Karpas-422 (cell line): ENCODE measurements around a stretch of chr1.

- PRO-cap = no peak
- RAMPAGE, long total RNA = no peak
Observed at GRCh38 chr1:6472079-6472794, 6.3 kb upstream of the TNFRSF25 start.

- PRO-cap = no peak
- RAMPAGE, long total RNA = no peak
Observed at GRCh38 chr1:6493072-6493597, 1.7 kb upstream of the PLEKHG5 start.

DNA sequence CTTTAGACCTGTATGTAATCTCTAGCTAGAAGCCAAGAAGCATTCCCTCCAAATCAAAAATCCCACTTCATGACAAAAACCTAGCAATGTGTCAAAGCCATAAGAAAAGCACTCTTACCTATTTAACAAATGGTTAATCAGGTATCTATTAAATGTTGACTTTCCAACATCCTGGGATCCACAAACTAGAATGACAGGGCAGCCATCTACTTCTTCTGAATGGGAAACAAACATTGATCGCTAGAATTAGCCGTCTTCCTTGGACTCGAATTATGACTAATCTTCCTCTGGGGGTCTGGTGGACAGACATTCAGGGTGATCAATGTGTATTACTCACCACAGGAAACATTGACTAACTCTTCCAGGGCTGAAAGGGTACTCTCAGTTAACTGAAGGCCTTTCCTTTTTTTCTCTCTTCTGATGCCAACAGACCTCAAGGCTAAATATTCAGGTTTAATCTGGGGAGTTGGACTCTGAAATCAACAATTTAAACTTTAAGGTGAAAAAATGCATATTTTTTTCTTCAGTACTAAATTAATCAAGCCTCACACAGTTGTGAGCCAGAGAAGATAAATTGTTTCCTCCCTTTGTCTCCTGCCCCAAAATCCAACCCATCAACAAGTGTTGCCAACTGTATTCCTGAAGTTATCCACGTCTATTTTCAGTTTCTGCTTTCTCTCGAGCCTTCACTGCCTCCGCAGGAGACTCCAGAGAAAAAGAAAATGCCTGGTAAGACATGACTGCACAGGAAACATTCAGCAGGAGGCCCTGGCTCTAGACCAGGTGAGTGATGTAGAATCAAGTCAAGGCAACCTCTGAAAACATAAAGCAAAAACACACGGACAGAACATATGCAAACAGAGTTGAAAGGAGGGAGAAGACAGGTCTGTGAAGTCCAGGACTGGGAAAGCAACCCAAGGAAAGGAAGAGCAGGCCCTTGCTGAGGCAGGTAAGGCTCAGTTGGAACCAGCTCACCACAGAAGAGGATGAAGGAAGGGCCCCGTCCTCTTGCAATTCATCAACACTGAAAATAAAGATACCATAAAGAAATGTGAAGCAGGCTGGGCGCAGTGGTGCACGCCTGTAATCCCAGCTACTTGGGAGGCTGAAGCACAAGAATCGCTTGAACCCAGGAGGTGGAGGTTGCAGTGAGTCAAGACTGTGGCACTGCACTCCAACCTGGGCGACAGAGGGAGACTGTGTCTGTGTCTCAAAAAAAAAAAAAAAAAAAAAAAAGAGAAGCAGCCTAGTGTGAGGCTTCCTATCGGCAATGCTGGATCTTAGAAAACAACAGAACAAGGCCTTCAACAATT is 9.1 kb downstream of the NOL9 start:
- PRO-cap = no peak
- RAMPAGE, long total RNA = no peak

DNA sequence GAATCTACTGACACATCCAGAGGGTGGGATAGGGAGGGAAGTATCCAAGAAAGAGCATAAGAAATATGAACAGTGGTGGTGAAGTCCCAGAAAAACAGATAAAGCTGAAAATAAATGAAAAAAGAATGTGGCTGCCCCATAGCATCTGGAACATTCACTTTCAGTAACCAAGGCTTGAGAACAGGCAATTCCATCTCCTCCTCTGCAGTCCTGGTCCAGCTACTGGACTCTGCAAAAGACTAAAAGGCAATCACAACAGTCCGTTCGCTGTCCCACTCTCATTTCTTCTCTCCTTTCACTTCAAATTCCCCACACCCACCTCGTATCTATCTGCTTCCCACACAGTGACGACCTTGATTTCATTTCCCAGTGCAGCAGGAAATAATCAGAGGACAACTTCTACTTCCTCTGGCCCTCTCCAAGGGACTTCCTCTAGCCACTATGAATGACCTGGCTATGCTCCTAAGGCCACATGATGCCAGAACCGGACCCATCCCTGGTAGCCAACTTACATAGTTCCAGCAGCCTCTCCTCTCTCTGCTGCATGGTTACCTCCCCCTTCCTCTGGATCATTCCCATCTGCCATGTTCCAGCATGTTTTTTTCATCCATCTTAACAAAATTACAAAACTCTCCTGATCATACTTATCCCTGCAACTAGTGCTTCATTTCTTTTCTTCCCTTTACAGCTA is 8.0 kb downstream of the NOL9 start:
- PRO-cap = no peak
- RAMPAGE, long total RNA = no peak

- PRO-cap = no peak
- RAMPAGE, long total RNA = no peak
Observed at GRCh38 chr1:6784039-6785198, 835 bp upstream of the CAMTA1 start.

- PRO-cap = no peak
- RAMPAGE, long total RNA = no peak
Observed at GRCh38 chr1:6866144-6866526, 80.9 kb downstream of the CAMTA1 start.

DNA sequence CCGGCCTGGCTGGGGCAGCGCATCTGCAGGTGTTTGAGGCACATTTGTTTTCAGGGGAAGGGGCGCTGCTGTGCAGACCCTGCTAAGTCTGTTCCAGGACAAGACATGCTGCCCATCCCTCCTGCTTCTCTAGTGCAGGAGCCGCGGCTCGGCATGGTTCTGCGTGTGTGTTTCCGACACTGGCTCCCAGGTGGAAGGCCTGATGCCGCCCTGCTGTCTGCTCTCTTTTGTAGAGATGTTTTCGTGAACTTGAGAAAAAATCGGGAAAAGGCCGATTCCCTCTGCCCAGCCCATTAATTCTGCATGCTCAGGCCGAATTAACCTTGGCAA is 316.1 kb upstream of the VAMP3 start:
- PRO-cap = no peak
- RAMPAGE, long total RNA = no peak

DNA sequence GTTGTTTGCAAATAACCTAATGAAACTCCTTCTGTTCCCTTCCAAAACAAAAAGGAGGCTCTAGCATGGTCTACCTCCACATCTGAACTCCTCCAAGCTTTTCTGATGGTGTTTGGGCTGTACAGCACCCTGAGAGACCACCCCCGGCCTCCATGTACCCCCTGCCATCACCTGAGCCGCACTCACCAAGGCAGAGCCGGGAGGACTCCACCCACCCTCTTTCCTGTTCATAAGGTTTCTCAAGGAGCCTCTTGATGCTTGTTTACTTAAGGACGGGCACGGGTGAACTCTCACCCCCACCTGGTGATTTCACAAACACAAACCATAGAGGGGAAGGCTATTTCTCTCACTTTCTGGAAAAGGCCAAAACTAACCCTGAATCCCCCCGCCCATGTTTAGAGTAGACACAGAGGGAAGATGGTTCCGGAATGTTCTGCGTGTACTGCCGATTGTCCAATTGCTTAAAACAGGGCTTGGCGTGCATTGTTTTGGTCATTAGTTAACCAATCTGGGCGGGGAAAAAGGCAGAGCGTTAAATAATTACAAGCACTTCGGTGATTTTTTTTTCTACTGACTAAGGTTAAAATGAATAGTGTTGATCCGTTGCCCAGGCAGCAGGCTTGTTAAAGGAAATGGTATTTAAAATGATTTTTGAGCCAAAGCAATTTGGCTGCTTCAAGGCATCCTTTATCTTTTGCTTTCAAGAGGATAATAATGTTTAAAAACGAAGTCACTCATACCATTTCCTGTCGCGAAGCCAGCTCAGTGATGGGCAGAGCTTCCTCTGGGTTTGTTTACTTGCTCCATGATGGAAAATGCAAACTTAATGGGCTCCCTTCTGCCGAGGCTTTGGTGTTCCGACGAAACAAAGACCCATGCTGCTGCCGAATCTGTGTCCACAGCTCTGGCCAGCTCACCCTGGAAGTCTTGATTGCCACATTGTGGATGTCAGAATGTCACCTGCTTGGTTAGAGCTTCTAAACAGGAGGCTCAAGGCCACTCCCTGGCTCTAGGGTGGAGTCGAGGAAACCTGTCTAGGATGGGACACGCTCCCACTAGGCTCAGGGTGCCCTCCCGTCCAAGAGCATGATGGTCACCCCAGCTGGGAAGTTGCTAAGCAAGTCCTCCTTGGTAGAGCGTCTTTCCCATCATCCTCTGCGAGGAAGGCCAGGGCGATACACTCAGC is 279.7 kb upstream of the VAMP3 start:
- PRO-cap = no peak
- RAMPAGE, long total RNA = no peak

GRCh38 chr1:7572771-7573183 is 198.3 kb upstream of the VAMP3 start:
- PRO-cap = no peak
- RAMPAGE, long total RNA = no peak

DNA sequence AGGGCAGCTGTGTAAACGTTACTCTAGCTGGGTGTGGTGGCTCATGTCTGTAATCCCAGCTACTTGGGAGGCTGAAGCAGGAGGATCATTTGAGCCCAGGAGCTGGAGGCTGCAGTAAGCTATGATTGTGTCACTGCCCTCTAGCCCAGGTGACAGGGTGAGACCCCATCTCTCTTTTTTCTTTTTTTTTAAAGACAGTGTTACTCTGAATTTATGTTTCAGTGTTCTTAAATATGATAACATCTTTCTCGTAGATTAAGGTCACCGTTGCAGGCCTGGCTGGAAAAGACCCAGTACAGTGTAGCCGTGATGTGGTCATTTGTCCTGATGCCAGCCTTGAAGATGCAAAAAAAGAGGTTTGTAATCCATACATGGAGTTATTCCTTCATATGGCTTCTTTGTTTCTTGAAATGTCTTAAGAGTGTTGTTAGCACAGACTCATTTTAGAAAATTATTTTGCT is 3.6 kb downstream of the PARK7 start:
- PRO-cap = no peak
- RAMPAGE, long total RNA = no peak

- PRO-cap = no peak
- RAMPAGE, long total RNA = no peak
Observed at GRCh38 chr1:8014938-8015557, 11.1 kb downstream of the ERRFI1 start.

DNA sequence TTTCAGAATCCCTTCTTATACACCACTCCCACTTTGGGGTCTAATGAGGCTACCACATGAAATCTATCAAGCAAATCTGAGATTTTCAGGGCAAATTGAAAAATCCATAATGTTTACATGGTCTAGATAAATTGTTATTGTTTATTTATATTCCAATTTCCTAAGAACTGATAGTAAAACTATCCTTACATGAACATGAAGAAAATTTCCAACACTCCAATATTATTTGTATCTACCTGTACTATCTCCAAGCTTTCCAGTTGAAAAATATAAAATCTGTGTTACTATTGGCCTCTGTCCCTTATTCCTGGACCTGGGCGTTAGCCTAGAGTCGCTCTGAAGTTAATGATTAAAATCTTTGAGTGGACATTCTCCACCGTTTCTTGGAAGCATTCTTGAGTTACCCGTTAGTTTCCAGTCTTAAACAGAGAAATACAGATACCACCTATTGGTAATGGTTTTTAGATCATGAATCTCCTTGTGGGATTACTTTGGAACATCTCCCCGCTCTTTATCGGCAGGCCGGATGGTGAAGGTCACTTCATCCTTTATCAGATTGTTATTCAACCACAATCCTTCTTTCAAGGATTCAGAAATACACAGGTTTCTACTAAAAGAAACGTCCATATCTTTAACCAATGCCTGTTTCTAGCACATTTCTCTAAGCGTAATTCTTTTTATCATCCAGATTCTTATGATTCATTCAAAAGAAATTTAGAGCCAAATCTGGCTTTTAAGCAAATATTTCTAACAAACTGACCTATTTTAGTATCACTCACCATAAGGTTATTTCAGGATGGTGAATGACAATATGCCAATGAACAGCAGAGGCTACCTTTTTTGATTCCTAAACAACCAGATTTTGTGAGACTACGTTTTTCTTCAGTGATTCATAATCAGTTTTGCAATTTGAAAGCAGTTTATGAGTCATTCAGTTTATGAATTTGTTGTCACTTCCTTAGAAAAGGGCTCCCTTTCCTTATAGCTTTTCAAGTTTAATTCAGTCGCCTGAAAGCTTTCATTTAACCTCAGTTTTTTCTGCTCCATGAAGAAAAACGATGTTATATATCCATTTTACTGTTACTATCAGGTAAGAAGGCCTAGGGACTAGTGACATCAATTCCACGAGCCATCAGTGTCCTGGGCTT is 70.2 kb upstream of the ERRFI1 start:
- PRO-cap = no peak
- RAMPAGE, long total RNA = no peak

GRCh38 chr1:8133671-8134593 is 107.8 kb upstream of the ERRFI1 start:
- PRO-cap = no peak
- RAMPAGE, long total RNA = no peak

DNA sequence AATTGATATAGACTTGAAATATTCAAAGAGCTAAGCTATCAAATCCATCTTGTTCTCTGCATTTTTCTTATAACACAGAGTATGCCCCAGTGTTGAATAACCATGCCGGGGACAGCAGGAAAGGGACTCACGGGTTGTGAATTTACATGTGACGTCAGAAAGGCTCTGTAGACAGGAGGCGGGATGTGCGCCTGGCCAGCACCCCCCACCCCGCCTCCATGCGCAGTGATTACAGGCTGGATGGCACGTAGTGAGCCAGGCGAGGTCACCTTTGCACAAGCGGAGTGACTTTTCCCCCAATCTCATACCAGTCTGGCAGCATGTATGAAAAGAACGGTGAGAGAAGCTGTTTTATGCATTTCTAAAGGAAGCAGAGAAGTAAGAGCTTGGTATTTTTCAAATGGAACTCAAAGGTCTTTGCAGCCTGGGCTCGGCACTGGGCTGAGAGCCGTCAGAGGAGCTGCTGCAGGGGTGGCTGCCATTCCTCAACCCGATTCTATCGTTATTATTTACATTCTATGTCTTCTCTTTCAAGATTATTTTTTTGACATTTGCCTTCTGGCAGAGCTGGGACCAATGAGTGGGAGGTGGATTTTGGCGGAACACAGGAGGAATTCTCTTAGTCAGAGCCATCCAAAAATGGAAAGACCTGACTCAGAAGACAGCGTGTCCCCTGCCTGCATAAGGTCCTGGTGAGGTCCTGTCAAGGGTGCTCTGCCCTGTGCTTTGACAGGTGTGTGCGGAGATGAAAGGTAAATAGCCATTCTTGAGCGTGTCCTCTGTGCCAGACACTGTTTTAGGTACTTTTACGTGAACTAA is 115.6 kb upstream of the SLC45A1 start:
- PRO-cap = no peak
- RAMPAGE, long total RNA = no peak

DNA sequence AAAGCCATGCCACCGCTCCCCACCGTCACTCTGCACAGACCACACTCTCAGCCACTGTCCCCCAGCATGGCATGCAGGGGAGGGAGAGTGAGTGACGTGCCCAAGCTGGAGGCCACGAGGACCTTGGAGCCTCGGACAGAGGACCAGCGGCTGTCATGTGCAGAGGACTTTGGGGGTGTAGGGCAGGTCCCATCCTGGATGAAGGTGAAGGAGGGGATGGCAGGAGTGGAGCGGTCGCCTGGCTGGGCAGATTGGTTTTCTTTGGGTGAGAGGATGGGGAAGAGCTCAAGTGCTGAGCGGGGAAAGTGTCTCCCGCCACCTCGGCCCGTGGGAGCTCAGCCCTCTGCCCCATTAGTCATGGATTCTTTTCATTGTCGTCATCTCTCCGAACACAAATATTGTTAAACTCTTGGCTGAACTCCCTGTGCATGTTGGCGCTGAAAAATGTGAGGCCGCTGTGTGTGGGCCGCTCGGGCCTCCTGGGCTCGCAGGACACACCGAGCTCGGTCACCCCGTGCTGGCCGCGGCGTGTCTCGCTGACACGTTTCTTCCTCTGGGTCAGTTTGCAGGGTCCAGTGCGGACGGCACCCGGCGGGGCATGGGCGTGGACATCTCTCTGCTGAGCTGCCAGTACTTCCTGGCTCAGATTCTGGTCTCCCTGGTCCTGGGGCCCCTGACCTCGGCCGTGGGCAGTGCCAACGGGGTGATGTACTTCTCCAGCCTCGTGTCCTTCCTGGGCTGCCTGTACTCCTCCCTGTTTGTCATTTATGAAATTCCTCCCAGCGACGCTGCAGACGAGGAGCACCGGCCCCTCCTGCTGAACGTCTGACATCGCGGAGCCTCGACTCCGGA is 25.5 kb downstream of the SLC45A1 start:
- PRO-cap = no peak
- RAMPAGE, long total RNA = no peak

DNA sequence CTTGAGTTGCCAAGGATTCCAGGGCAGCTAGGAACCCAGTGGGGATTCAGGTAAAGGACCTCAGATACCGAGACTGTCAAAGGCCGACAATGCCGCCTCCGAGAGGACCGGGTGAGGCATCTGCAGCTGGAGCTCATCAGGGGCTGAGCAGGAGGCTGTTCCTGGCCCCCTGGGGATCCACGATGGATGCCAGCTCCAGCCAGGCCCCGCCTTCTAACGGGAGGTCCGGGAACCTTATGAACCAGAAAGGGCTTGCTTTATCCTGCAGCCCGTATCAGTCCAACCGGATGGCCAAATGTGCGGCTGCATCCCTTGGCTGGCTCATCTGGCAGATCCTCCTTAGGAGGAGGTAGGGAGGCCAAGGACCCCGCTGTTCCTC is 32.0 kb downstream of the SLC45A1 start:
- PRO-cap = no peak
- RAMPAGE, long total RNA = no peak

DNA sequence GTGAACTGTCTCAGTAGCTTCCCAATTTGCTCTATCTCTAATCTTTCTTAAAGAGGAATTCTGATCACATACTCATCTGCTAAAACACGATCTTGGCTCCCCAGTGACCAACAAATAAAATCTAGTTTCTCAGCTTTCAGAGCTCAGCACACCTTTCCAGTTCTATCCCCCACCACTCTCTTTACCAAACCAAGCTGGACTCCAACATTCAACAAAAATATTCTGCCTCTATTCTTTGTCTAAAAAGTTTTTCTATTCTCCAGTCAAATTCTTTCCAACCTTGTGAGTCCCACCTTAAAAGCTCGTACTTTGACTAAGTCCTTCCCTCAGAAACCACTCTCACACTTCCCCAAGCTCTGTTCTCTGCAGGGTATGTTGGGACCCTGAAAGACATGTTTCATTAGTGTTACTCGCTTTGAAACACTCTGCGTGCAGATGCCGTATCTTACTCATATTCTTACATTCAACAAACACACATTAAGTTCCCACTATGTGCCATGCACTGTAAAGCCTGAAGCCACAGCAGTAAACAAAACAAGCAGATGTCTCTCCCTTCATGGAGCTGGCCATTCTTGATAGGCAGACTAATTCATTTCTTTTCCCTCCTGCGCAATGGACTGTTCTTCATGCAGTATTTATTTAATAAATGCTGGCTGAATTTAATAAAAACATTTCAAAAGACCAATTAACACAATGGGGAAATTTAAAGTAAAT is 229.7 kb downstream of the RERE start:
- PRO-cap = no peak
- RAMPAGE, long total RNA = no peak

DNA sequence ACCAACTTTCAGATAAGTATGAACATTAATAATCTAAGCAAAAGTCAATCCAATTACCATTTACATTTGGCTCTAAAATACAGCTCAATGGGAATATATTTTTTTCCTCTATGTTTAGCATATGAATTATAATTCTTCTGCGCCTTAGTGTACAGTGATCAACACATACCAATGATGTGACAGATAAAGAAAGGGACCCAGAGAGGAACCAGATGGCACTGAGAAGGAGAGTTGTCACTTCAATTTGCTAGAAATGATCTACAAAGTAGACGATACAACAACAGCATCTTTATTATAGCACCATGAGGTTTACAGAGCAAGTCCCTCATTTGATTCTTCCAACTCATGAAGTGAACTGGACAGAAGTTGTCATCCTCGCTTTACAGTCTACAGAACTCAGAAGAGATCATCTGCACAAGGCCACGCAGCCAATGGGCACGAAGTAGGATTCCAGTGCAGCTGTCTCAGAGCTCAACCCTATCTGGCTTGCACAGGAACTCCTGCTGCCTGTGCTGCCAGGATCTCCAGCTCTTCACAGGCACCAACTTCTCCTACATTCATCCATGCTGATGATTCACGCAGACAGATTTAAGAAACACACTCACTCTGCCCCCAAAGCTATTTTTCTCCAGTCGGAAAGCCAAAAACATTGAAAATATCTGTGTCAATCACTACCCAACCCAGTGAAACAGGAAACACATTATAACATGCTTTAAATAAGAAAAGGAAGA is 157.2 kb downstream of the RERE start:
- PRO-cap = no peak
- RAMPAGE, long total RNA = no peak

DNA sequence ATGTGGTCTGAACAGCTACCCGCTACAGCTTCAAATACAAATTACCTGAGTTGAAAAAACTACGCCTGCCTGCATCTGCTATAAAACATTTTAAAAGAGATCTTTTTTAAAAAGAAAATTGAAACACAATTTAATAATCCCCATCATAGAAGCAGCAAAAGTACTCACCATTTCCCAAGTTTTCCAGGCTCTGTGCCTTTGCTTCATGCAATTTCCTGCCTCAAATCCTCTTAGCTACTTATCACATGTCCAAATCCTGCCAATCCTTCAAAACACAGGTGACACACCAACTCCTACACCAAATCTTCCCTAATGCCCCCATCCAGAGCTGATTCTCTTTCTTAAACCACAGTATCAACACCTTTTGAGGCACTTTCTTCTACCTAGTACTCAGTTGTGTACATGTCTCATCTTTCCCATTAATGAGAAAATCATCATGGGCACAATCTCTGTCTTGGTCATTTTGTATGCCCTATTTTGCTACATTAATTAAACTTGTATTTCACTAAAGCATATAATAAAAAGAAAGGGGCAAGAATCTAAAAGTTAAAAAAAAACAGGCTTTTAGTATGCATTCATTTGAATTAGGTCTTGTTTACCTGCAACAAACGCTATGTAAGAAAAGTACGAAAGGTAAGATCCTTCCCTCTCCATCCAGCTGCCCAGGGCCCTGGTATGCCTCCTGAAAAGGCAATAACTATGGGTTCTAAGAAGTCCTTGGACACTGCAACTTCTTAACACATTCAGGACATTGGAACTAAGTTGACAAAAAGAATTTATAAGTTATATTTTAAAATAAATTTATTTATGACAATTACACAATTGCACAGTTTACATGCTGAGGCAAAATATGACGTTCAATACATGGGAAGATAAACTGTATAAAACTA is 14.9 kb downstream of the RERE start:
- PRO-cap = no peak
- RAMPAGE, long total RNA = no peak

- PRO-cap = no peak
- RAMPAGE, long total RNA = no peak
Observed at GRCh38 chr1:8863828-8864342, 14.6 kb downstream of the ENO1 start.